Trachea (tissue), 1 donor: ENCODE data around the genes HMGCLL1, COL21A1, KIAA1586 and PRIM2.

- PRO-cap = no peak
Measured at GRCh38 chr6:53343862-53345309, 4.4 kb downstream of the ELOVL5 start.

- PRO-cap = no peak
Measured at GRCh38 chr6:53515754-53516349, 29.0 kb downstream of the GCLC start.

DNA sequence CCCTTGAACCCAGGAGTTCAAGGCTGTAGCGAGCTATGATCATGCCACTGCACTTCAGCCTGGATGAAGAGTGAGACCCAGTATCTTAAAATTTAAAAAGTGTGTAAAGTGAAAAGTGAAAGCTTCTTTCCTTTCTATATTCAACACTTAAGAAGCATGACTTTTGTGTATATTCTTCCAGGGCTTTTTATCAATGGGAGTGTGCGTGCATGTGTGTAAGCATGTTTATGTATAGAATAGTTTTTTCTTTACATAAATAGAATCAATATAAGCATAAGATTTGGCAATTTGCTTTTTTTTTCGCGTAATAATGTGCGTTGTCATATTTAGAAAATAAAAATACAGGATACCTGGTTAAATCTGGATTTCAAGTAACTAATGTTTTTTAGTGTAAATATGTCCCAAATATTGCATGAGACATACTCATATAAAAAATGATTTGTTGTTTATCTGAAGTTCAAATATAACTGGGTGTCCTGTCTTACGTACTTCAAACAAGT, 38.9 kb upstream of the KLHL31 start:
- PRO-cap = no peak

DNA sequence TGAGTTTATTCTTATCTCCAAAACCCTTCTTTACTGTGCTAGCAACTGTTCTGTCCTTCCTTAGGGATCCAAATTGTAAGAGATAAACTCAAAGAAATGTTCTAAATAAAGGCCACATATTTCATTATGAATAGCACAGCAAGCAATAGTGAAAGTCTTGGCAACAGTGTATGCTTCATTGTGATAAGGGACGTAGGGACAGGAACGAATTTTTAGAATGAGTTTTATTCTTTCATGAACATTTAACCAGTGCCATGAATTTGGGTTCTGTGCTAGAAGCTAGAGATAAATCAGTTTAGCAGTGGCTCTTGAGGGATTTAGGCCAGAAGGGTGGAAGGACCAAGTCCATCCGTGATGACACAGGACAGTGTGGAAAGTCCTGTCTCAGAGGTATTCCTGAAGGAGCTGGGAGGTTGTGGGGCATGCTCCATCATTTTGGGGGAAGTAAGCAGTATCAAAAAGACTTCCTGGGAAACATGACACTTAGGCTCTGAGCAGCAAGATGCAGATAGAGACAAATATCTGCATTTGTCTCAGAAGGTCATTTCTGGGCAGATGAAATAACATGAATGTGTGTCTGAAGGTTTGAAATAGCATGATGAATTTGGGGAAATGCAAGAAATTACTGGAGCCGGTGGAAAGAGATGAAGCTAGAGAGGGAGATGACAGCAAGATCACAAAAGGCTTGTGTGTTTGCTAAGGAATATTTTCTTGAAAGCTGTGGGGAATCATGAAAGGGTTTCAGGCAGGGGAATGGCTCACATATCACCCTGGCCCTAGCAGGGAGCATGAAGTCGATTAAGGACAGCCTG, 61.4 kb downstream of the LRRC1 start:
- PRO-cap = no peak

DNA sequence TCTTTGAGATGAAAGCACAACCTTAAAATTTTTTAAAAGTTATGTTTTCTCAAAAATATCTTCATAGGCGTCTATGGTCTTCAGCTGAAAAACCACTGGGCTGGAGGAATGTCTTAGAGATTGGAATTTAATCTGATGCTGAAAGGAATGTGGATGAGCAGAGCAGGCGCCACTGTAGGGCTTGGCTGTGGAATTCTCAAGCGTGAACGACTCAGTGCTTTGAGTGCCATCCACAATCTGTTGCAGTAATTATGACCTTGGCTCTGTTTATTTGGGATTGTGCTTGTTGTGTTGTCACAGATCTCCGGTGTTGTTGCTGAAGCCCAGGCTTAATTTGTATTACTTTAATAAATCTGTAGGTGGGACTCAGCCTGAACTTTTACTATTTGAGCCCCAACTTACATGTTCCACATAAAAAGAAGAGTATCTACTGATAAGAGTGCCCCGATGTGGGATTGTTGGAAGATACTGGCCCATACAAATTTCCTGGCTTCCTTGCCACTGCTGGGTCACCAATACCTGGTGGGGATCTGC, 149.2 kb upstream of the MLIP start:
- PRO-cap = no peak

- PRO-cap = no peak
Measured at GRCh38 chr6:53984242-53984563, 127.0 kb upstream of the MLIP start.

DNA sequence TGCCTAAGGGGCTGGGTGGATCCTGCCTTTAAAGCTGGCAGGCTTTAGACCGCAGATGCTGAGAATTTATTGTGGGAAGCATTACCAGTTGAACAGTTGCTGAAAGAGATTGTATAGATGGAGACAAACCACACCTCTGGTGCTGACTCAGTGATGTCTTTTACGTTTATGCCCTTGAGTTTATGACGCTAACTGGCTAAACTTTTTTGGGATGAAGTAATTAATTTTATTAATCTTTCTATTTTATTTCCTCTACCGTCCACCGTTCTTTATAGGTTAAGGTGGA, 1.7 kb downstream of the FAM83B start:
- PRO-cap = no peak

- PRO-cap = unidirectional peak, minus-strand start at chr6:55579170
Measured at GRCh38 chr6:55578496-55579580, at the start of gene HMGCLL1. HMGCLL1 (minus strand) TSS chr6:55579192.

DNA sequence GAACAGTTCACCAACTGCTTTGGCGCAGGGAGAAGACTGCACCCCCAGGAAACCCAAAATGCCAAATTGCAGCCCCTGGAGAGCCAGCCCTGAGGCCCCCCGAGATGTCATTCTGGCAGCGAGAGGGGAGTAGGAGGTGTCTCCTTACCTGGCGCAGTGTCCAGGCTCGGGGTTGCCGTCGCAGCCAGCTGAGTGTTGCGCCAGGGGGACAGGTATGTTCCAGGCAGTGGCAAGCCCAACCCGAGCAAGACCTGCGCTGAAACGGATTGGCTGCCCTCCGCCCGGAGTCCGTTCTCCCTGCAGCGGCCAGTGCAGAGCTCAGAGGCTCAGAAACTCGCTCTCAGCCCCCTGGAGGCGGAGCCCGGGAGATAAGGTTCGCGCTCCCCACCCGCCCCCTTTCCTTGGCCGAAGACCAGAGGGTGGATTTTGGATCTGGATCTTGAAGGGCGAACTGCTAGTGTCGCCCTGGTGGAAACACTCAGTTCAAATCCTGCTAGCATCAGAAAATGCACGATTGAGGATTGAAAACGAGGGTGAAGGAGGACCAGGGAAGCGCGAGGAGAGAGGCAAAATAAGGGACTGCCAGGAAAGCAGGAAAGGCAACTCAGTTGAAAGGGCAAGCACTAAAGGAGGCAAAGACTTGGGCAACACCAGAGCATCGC, at the start of gene COL21A1:
TSS of gene COL21A1 (minus strand) at position 342 of the 662 bp plus-strand sequence.
- PRO-cap = unidirectional peak, minus-strand start at position 293 of the sequence

- PRO-cap = no peak
Measured at GRCh38 chr6:56507378-56508139, 260.2 kb upstream of the COL21A1 start.

- PRO-cap = no peak
Measured at GRCh38 chr6:56509359-56509965, 262.1 kb upstream of the COL21A1 start.

DNA sequence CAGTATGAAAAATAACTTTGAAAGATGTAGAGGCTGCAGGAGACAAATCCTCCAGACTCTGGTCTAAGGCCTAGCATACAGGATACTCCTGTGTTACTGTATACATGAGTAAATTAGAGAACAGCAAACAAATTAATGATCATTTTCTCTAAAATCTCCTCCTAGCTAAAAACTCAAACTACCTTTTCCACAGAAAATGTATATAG, 291.0 kb upstream of the COL21A1 start:
- PRO-cap = no peak

GRCh38 chr6:56561122-56561770, 313.9 kb upstream of the COL21A1 start:
- PRO-cap = no peak

DNA sequence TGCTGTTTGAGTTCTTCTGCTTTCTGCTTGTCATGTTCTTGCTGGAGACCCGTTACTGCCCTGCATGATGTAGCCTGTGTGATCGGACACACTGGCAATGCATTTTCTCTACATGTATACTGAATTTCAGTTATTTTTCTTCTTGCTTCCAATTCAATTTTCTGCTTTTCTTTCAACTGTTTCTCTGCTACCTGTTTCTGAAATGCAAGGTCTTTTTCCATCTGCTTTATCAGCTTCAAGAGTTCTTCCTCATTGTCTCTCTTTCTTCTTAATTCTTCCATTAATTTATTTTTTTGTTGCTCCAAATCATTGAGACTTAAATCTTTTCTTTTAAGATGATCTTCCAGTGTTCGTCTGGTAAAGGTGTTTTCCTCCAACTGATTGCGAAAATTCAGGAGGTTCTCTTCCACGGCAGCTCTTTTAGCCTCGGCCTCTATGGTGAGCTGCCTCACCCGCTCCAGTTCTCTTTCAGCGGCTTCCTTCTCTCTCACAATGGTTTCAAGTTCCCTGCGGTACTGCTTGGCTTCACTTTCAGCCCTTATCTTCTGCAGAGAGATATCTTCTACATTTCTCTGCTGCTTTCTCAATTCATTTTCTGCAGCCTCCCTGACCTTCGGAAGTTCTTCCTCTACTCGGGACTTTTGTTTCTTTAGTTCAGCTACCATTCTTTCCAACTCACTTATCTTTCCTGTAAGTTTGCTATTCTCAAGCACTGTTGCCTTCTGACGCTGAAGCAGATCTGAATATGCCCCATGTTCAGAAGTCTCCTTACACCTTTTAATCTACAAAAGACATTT, 334.5 kb downstream of the DST start:
- PRO-cap = no peak

DNA sequence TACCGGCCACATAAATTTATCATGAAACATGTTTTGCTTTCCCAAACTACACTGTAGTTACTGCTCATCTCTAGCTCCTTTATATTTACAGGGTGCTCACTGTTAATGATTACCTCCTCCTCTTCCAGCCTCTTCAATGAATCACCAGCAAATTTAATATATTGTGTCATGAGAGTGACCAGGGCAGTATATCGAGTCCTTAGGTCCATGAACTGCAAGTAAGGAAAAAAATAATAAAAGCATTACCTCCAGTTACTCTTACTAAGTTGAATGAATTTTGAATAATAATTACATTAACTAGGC, 330.3 kb downstream of the DST start:
- PRO-cap = no peak

DNA sequence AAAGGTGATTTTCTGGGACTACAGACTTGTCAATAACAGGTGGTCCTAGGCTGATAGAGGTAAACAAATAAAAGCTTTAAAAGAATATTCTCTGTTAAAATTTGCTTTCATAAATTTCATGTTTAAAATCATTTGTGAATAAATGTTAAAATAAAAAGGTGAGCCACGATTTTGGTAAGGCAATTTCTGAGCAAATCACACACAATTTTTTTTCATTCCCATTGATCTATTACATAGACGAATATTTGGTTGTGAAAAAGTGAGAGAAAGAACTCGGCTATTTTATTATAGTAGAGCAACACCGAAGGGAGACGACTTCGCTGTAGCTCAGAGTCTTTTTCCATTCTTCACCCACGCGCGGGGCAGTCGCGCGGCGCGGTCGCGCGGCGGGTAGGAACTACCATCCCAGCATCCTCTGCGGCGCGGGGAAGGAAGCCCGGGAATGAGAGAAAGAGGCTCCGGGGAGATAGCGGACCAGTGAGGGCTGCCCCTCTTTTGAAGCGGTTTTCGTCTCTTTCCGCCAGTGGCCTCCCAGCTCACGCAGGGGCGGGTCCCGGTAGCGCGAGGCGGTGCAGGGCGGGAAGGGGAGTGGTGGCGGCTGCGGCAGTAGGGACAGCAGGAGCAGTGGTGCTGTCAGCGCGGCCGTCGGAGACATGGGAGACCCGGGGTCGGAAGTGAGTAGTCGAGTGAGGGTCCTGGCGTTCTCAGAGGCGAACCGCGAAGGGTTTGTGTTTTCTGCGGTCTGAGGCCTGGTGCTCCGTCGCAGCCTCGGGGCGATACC, at the start of gene KIAA1586:
TSS of gene KIAA1586 (plus strand) at position 591 of the 781 bp plus-strand sequence.
- PRO-cap = bidirectional peak, plus-strand start at position 579 of the sequence, minus-strand start at position 479 of the sequence

GRCh38 chr6:57173929-57174678, 2.0 kb downstream of the BAG2 start:
- PRO-cap = unidirectional peak, minus-strand start at chr6:57174279

GRCh38 chr6:57313346-57314348, 3.8 kb upstream of the PRIM2 start:
- PRO-cap = no peak

DNA sequence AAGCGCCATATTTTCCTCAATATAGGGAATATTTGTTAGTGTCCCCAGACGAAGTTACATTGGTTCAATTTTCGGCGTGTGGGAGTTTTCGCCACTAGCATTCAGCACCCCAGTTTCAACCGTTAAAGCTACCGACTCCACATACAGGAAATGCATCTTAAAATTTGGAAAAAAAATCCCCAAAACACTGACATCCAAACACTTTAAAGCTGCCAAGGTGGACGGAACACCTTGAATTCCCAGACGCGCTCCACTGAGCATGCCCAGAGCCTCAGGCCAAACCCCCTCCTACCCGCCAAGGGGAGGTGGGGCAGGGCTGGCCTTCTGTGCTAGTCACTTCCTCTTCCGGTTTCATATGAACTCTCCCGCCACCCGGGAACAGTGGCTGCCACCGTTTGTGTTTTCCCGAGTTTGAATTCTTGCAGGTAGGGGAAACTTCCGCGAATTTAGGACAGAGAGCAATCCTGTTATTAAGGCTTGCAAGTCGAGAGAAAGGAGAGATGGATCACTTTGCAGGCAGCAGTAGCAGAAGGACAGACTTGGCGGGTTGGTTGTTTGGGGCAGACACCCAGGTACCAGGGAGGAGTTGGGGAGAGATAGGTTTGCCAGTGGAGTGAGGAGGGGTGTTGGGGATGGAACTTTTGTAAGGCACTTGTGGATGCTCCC, at the start of gene PRIM2:
TSS of gene PRIM2 (plus strand) at position 354 of the 666 bp plus-strand sequence.
- PRO-cap = unidirectional peak, minus-strand start at position 252 of the sequence

GRCh38 chr6:63439977-63440426, 120.2 kb upstream of the LGSN start:
- PRO-cap = no peak